SK-MEL-5 (cell line): ENCODE data around the gene LUC7L3.

GRCh38 chr17:50147273-50147780 is 3.1 kb downstream of the PPP1R9B start:
RAMPAGE:
- cytosol, long total RNA = no peak
- long total RNA = no peak
- nucleus, long total RNA = no peak

DNA sequence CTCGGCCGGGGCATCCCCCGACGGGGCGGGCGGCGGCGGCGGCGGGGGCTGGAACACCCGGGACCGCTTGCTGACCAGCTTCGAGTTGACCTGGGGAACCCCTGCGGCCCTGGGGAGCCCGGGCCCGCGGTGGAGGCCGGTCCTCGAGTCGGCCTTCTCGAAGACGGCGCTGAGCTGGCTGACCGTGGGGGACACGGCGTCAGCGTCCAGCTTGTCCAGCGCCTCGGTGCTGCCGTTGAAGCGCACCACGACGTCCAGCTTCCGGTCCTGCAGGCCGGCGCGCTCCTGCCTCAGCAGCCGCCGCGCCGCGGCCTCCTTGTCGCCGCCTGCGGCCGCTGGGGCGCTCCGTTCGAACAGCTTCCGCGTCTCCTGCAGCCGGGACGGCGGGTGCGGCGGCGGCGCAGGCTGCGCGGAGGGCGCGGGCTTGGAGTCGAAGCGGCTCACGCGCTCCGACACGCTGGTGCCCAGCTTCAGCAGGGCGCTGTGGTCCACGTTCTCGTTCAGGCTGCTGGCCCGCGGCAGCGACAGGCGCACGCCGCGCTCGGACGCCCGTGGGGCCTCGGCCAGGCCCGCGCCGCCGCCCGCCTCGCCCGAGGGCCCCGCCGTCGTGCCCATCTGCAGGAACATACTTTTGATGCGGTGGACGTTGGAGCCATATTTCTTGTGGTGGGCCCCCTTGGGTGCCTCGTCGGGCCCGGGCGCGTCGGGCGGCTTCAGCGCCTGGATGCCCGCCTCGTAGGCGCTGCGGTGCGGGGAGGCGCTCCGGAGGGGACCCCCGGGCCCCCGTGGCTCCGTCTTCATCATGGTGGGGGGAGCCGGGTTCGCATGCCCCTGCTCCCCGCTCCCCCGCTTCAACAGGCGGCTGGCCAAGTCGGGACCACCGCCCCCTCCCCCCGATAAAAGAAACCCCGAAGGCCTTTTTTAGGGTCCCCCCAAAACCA is 497 bp downstream of the PPP1R9B start:
RAMPAGE:
- cytosol, long total RNA = no peak
- long total RNA = no peak
- nucleus, long total RNA = no peak

RAMPAGE:
- cytosol, long total RNA = no peak
- long total RNA = no peak
- nucleus, long total RNA = no peak
Observed at GRCh38 chr17:50151348-50151584, 789 bp upstream of the PPP1R9B start.

GRCh38 chr17:50151585-50152695 is 1.5 kb upstream of the PPP1R9B start:
RAMPAGE:
- cytosol, long total RNA = no peak
- long total RNA = no peak
- nucleus, long total RNA = no peak

RAMPAGE:
- cytosol, long total RNA = no peak
- long total RNA = no peak
- nucleus, long total RNA = no peak
Observed at GRCh38 chr17:50220157-50220634, 18.8 kb upstream of the COL1A1 start.

DNA sequence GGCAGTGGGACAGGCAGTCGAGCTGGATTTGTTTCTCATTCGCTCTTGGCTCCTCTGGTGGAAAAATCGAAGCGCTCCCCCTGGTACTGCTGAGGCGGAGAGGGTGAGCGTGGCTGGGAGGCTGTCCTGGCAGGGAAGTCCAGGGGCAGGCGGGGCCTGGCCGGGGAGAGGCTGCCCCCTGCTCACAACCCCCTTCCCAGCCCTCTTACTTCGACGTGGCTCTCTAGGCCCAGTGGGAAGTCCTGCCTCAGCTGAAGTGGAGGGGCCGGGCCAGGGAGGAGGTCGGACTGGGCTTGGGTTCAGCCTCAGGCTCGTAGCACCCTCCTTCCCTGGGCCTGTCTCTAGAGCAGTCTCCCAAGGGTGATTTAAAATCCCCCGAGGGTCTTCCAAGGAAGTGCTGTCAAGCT is 16.5 kb upstream of the TMEM92 start:
RAMPAGE:
- cytosol, long total RNA = no peak
- long total RNA = no peak
- nucleus, long total RNA = no peak

RAMPAGE:
- cytosol, long total RNA = no peak
- long total RNA = no peak
- nucleus, long total RNA = no peak
Observed at GRCh38 chr17:50289682-50290868, 15.8 kb downstream of the TMEM92 start.

GRCh38 chr17:50471934-50472776 is 3.5 kb upstream of the CHAD start:
RAMPAGE:
- cytosol, long total RNA = no peak
- long total RNA = no peak
- nucleus, long total RNA = no peak

RAMPAGE:
- cytosol, long total RNA = no peak
- long total RNA = no peak
- nucleus, long total RNA = no peak
Observed at GRCh38 chr17:50477989-50478619, 556 bp upstream of the RSAD1 start.

DNA sequence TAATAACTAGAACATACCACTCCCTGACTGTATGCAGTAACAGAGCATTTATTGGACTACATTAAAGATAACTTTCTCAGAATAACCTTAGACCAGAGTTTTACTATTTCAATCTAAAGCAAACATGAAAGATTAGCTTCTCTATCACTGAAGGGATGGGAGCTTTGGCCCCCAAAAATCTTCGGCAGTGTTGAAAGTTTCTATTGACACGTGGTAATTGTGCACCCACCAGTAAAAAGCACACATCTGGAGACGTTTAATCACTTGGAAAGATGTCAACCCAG is 5.1 kb downstream of the MYCBPAP start:
RAMPAGE:
- cytosol, long total RNA = no peak
- long total RNA = no peak
- nucleus, long total RNA = no peak

DNA sequence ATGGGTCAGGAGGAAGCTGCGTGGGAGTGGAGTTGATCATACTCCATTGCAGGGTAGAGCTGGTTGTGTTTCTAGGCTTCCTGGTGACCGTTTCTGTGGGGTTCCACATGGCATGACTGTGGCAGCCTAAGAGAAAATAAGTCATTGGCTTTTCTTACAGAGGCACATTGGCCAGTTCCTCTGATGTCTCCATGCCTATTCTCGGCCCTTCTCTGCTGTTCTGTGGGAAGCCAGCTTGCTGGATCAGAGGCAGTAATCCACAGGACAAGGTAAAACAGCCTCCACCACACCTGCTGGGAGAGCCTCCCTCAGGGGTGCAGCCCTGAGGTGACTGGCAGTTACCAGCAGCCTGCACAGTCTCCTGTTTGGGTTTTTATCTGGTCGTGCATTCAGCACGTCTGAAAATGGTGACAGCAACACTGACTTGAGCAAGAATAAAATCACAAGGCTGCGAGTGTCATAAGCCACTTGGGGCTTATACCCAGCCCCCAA is 10.7 kb upstream of the EPN3 start:
RAMPAGE:
- cytosol, long total RNA = no peak
- long total RNA = no peak
- nucleus, long total RNA = no peak

RAMPAGE:
- cytosol, long total RNA = no peak
- long total RNA = no peak
- nucleus, long total RNA = no peak
Observed at GRCh38 chr17:50538046-50538332, 5.5 kb downstream of the EPN3 start.

RAMPAGE:
- cytosol, long total RNA = no peak
- long total RNA = no peak
- nucleus, long total RNA = no peak
Observed at GRCh38 chr17:50661332-50662317, 26.9 kb downstream of the ABCC3 start.

DNA sequence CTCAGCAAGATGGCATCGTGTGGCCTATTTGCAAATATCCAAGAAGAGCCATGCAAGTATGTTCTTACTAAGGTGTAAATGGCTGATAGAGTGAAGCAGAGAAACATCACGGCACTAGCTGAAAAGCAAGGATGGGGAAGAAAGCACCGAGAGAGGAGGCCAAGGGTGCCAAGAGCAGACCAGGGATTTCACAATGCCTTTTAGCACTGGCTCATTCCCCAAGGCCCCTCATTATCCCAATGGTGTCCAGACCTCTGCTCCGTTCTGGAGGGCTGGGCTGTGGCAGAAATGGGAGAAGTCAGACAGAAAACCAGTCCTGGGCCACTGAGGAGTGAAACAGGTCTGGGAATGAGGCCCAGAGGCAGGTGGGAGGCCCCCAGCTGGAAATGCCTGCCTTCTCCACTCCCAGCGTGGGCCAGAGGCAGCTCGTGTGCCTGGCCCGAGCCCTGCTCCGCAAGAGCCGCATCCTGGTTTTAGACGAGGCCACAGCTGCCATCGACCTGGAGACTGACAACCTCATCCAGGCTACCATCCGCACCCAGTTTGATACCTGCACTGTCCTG is 20.5 kb downstream of the ANKRD40 start:
RAMPAGE:
- cytosol, long total RNA = no peak
- long total RNA = no peak
- nucleus, long total RNA = no peak

DNA sequence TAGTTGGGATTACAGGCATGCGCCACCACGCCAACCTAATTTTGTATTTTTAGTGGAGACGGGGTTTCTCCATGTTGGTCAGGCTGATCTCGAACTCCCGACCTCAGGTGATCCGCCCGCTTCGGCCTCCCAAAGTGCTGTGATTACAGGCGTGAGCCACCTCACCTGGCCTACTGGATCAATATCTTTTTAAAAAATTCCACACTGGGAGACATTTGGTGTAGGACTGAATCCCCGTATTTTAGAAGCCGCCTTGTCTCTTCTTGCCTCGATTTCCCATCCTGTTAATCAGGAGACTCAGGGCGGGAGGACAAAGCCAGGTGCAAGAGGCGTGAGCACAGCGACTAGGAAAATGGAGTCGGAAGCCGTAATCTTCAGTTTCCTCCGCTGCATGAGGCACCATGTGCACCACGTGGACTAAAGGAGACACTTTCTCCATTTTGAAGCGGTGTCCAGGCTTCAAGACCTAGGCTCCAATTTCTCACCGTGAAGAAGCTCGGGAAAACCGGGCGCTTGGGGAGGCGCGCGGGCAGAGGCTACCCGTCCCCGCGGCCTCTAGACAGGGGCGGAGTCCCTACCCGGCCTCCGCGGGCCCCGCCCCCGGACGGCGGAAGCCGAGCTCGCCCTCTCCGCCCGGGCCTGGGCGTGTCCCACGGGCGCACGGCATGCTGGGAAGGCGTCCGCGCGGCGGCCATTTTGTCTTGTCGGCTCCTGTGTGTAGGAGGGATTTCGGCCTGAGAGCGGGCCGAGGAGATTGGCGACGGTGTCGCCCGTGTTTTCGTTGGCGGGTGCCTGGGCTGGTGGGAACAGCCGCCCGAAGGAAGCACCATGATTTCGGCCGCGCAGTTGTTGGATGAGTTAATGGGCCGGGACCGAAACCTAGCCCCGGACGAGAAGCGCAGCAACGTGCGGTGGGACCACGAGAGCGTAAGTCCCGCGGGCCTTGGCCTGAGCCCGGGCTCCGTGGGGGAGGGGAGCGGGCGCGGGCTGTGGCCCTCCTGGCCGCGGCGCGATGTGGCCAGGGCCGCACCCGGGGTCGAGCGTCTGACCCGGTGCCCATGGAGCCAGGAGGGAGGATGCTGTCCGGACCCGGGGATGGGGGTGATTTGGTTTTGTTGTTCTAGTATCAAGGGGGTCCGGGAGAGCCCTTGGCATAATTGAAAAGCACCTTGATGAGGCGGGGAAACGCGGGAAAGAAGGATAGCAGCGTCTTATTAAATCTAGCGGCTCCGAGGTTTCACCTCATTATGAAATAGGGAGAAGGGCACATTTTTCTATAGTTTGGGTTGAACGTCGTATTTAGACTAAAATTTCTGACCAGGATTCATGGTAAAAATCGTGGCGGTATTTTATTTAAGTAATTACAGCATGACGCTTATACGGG is at the start of gene LUC7L3:
LUC7L3 (plus strand) TSS at position 699 of the 1,384 bp plus-strand sequence.
RAMPAGE:
- cytosol, long total RNA = start-site peak on the plus strand centred at position 728 of the sequence, 32 bp wide, 218 and 273 reads in 2 replicates
- long total RNA = start-site peak on the plus strand centred at position 732 of the sequence, 24 bp wide, 32 and 77 reads in 2 replicates
- nucleus, long total RNA = start-site peak on the plus strand centred at position 720 of the sequence, 47 bp wide, 3,414 and 306 reads in 2 replicates

GRCh38 chr17:50738615-50739495 is 19.5 kb downstream of the LUC7L3 start:
RAMPAGE:
- cytosol, long total RNA = no peak
- long total RNA = no peak
- nucleus, long total RNA = no peak

DNA sequence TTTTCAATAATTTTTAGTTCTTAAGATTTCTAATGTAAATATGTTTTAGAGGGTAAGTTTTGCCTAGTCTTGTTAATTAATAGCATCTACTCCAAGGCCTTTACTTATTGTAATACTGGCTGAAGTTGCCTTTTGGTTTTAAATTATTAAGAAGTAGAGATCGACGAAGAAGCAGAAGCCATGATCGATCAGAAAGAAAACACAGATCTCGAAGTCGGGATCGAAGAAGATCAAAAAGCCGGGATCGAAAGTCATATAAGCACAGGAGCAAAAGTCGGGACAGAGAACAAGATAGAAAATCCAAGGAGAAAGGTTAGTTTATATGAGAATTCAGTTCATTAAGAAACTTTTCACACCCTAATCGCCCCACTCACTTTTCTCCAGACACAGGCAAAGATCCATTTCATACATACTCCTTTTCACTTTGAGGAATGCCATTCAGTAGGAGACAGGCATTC is 20.9 kb downstream of the ANKRD40CL start:
RAMPAGE:
- cytosol, long total RNA = no peak
- long total RNA = no peak
- nucleus, long total RNA = no peak

GRCh38 chr17:50750887-50751355 is 16.4 kb downstream of the ANKRD40CL start:
RAMPAGE:
- cytosol, long total RNA = no peak
- long total RNA = no peak
- nucleus, long total RNA = no peak

DNA sequence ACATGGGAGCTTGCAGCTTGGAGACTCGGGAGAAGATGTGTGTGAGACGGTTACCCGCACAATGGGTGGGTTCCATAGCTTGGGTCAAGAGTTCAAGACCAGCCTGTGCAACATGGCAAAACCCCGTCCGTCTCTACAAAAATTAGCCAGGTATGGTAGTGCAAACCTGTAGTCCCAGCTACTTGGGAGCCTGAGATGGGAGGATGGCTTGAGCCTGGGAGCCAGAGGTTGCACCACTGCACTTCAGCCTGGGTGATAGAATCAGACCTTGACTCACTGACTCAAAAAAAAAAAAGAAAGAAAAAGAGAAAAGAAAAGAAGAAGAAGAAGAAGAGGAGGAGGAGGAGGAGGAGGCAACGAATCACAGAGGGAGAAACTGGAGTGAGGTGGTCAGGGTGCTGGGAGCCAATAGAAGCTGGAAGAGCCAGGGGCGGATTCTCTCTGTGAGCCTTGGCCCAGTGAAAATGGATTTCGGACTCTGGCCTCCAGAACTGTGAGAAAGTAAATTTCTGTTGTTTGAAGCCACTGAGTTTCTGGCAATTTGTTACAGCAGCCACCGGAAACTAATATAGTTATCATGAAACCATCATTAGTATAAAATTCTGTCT is 27.9 kb upstream of the WFIKKN2 start:
RAMPAGE:
- cytosol, long total RNA = no peak
- long total RNA = no peak
- nucleus, long total RNA = no peak

DNA sequence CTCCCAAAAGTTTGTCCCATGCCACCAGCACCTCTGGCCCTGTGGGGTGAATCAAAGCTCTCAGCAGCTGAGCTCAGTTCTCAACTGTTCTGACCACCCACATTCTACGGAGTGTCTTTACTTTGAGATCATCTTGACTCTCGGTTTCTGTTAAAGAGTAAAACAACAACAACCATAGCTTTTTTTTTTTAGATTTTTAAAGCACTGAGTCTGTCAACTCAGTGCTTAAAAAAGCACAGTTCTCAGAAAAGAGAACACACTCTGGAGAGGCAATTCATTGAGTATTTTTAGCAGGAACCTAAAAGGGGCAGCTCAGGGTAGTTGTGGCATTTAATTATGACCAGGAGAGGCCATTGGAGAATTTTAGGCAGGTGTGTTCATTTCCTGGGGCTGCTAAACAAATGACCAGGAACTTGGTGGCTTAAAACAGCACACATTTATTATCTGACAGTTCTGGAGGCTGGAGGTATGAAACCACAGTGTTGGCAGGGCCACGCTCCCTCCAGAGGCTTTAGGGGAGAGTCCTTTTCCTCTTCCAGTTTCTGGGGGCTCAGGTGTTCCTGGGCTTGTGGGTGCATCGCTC is 6.8 kb upstream of the WFIKKN2 start:
RAMPAGE:
- cytosol, long total RNA = no peak
- long total RNA = no peak
- nucleus, long total RNA = no peak